Frontal cortex (tissue), 2 donors: ENCODE measurements around the gene PTER.

DNA sequence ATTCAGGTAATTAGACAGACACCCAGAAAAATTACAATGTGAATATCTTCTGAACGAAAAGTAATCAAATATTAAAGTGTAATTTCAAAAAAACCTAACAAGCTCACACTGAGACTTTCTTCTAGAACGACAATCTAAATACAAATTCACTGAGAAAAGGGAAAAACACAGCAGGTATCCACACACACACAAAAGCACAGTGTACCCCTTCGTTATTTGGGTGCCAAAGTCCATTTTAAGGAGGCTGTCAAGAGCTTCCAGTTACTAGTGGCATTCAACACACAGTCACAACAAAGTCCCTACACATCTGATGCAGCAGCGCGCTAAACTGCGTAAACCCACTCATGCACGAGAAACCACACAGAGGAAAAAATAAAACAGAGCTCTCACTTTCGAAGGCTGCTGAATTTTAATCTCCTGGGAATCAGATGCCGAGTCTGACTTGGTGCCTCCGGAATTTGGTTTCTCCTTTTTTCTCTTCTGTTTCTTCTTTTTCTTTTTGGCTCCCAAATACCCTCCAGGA is 27.4 kb downstream of the NMT2 start:
- RAMPAGE, long total RNA: no peak

DNA sequence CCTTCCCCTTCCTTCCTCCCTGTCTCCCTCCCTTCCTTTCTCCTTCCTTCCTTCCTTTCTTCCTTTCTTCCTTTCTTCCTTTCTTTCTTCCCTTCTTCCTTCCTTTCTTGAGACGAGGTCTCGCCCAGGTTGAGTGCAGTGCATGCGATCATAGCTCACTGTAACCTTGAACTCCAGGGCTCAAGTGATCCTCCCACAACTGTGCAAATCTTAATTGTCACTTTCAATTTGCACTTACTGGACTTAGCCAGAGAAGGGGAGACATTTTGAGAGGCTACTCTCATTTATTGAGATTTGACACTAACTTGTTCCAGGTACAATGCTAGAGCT is 157.9 kb upstream of the FAM171A1 start:
- RAMPAGE, long total RNA: no peak

DNA sequence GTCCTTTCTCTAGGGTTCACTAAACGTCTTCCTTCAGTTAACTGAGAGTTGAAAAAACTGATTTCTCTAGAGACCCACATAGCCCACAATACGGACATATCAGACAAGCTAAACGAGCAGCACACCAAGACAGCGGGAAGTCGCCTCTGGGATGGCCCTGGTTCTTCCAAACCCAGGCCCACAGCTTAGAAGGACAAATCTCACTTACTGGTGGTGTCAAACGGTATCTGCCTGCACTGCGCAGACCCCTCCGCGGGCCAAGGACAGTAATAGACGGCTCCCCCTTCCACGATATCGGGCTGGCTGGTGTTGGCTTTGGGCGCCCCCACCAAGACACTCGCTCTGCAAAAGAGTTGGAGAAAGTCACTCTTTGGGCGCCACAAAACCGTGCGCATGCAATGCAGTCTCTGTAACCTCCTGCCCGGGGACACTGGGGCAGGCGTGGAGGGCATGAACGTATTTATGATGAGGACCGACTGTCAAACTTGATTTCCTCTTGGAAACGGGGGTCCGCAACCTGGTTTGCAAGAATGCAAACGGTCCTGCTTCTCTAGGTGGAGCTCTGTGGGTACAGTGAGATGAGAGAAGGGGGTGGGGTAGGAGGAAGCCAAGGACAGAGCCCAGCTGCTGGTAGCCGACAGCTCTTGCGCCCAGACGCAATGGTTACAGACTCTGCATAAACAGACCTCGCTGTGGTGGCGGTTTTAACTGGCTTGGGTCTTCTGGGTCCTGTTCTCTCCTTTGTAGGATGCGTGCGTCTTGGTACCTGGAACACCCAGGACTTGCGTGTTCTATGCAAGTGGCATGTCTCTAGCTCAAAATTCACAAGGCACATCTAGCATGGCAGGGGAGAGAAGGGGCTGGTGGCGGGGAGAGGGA is 925 bp downstream of the ITGA8 start:
- RAMPAGE, long total RNA: no peak

GRCh38 chr10:15739330-15739741 is 19.6 kb upstream of the ITGA8 start:
- RAMPAGE, long total RNA: no peak

DNA sequence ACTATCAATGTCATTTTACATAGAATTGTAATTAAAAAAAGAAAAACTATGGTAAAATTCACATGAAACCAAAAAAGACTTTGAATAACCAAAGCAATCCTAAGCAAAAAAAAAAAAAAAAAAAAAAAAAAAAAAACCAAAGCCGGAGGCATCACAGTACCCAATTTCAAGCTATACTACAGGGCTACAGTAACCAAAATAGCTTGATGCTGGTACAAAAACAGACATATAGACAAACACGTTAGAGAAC is 189.0 kb upstream of the PTER start:
- RAMPAGE, long total RNA: no peak

DNA sequence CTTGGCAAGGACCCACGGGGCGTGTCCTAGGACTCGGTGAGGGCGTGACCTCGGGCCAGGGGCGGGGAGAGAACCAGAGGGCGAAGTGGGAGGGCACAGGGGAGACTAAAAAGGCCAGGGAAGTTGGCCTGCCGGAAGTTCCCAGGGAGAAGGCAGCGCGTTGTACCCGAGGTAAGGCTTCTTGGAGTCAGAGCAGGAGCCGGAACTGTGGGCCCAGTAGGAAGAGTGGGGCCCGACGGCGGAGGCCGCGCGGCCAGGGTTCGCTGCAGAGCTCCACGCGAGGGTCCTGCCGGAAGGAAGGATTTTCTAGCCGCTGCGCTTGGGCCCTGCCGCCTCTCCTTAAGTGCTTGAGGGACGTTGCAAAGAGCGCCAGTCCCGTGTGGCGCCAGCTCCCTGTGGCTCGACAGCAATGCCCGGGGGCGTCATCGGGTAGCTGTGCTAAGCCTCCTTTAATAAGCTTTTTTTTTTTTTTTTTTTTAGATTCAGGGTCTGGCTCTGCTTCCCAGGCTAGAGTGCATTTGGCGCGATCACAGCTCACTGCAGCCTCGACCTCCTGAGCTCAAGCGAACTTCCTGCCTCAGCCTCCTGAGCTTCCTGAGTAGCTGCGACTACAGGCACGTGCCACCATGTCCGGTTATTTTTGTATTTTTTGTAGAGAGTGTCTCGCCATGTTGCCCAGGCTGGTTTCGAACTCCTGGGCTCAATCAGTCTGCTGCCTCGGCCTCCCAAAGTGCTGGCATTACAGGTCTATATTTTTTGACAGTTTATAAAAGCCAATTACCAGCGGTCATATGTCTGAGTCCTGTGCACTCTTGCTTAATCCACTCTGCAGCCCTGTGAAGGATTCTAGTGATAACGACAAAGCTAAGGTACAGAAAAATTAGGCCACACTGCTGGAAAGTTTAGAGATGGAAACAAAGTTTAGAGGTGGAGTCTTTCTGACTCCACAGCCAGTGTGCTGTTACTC is at the start of gene PTER:
Gene PTER, plus strand, starts transcription at position 134 of the 967 bp plus-strand sequence.
- RAMPAGE, long total RNA: no peak

- RAMPAGE, long total RNA: no peak
Observed at GRCh38 chr10:17001802-17002815, 127.5 kb downstream of the CUBN start.

GRCh38 chr10:17006603-17007239 is 122.9 kb downstream of the CUBN start:
- RAMPAGE, long total RNA: no peak

DNA sequence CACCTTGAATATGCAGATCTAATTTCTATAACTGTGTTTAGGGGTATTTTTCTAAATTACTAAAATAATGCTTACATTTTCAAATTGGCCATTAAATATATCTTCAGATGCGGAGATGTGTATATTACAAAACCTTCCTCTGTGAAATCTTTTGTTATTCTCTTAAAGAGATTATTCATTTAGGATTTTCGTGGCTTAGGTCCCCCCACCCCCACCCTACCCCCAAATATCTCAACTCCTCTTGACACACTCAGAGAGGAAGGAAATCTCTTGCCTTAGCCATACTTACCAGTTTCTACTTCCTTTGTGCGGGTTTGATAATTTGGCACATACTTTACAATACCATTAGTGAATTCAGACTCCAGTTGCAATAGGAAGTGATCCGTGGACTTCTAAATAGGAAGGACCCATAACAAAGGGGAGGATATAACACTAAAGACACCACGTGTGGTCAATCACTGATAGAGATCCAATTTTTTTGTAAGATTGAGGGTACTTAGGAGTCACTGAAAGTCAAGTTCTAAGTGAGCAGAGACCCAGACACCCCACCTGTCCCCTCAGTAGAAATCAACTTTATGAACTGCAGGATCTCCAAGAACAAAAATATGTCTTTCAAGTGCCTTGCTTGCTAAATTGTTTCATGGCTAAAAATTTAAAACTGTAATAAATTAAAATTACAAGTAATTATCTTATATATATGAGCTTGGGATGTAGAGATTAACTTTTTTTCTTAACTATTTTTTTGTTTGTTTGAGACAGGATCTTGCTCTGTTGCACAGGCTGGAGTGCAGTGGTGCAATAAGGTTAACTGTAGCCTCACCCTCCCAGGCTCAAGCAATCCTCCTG is 105.6 kb downstream of the CUBN start:
- RAMPAGE, long total RNA: no peak

DNA sequence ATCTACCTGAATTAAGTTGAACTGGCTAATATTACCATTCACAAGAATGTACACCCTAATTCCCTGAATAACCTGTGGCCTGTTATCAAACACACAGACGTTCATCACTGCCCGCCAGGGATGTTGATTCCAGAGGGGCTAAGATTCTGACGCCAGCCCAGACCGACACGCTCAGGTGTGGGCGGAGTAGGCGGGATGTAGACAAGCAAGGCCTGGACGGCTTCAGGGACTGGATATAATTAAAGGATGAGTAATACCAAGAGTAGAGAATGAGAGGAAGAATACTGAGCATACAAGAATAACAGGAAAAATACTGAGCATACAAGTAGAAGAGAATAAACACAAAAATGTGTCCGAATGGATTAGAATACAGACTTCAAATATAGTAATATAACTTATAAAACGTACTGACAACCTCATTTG is 29.0 kb downstream of the CUBN start:
- RAMPAGE, long total RNA: no peak

GRCh38 chr10:17199117-17199949 is 2.1 kb downstream of the TRDMT1 start:
- RAMPAGE, long total RNA: no peak

GRCh38 chr10:17648171-17648932 is 4.4 kb downstream of the STAM start:
- RAMPAGE, long total RNA: no peak

- RAMPAGE, long total RNA: no peak
Observed at GRCh38 chr10:17667476-17668181, 23.7 kb downstream of the STAM start.

DNA sequence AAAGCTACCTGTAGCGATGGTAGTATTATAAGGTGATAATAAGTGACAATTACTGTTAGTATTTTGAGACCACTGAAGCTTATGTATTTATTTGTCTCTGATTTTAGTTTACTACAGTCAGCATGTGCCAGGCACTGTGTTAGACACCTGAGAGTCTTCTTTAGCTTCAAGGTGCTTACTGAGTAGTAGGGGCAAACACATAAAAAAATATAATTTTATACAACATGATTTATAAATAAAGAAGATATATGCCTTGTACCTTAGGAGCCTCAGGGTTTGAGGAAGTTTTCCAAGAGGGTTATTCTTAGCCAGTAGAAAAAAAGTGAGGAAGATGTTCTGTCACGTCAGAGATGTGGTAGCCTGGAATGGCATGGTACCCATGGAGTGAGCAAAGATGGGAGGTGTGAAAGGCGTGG is 40.7 kb upstream of the TMEM236 start:
- RAMPAGE, long total RNA: no peak

- RAMPAGE, long total RNA: no peak
Observed at GRCh38 chr10:17768807-17769483, 16.9 kb downstream of the TMEM236 start.

GRCh38 chr10:18140518-18141317 is 494 bp downstream of the CACNB2 start:
- RAMPAGE, long total RNA: no peak

DNA sequence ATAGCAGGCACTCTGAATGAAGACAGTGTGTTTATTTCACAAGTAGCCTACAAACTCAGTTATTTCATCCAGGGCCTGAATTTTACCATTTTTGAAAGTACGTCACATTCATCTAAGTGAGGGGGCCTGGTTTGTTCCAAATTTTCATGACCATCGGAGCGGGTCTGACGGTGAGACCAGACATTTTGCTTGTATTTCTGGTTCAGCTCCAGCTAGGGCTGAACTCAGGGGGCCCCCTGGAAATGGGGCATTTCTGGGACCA is 74.9 kb downstream of the CACNB2 start:
- RAMPAGE, long total RNA: no peak

DNA sequence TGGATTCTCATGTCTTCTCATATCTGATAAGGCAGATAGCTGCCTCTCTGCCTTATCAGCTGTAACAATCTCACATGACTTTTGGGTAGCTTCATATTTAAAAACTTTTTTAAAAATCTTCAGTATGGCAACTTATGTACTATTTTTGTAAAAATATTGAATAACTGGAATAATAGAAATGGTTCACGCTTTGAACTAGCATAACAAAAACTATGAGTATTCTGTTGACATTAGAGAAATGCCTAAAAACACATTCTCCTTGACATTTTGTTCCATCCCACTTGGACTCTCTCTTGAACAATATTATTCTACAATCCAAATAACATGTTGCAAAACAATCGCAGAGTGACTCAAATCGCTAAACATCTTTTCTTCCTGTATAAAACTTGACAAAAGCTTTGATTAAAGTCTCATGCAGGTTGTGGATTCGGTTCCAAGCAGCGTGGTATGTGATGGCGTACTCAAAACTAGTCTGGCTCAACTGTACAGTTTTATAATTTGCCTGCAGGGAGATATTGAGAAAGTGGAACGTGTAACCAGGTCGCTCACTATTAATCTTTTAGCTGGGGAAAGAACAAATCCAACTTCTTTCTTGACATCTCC is 99.8 kb downstream of the CACNB2 start:
- RAMPAGE, long total RNA: no peak

DNA sequence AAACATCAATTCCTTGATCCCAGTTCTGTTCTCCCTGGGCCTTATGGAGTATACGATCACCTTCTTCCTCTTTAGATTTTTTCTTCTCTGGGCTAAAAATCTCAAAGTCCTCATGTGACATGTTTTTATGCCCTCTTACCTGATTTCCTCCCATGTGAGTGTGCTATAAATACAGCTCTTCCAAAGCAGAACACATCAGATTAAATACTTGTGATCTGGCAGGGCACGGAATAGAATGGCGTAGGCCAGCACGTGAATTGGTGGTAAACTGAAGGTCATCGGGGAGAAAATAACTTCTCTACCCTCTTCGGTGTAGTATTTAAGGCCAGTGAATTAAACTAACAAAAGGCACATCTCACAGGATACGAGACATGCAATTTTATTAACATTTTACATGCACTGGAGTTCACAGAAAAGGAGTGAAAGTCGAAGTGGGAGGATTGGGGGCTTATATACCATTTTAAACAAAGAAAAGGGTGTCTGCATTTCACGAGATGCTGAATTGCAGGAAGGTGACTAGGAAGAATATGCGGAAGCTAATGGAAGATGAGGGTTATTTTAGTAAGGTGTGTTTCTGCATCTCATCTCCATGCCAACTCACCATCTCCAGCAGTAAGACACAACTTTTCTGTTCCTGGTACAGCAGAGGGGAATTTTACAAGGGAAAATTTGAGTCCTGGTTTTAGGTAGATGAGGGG is 212.5 kb downstream of the NSUN6 start:
- RAMPAGE, long total RNA: no peak

GRCh38 chr10:18650531-18651240 is 701 bp downstream of the NSUN6 start:
- RAMPAGE, long total RNA: no peak